AG04450 (cell line): ENCODE measurements around the gene LYZL1.

GRCh38 chr10:27240968-27241785, 580 bp upstream of the ACBD5 start:
- CAGE, long polyA plus RNA: no peak
- RRBS: 4% methylated on average over 6 of the region's 42 CpGs

DNA sequence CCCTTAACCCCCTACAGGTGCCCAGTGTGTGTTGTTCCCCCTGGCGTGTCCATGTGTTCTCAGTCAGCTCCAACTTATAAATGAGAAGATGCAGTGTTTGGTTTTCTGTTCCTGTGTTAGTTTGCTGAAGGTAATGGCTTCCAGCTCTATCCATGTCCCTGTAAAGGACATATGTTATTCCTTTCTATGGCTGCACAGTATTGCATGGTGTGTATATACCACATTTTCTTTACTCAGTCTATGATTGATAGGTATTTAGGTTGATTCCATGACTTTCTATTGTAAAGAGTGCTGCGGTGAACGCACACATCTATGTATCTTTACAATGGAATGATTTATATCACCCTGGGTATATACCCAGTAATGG, 86.7 kb upstream of the ACBD5 start:
- CAGE, long polyA plus RNA: no peak
- RRBS: no CpG with 5 or more reads among the region's 3 CpGs

DNA sequence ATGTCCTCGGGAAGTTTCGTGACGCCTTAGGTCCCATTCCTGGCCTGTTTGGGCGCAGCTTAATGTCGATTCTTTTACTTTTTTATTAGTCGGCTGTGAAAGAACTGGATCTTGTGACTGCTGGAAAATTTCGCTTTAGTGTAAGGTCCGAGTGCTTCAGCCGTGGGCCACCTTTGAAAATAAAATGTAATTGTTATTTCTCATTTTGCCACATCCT, 694 bp downstream of the RAB18 start:
- CAGE, long polyA plus RNA: no peak
- RRBS: no CpG with 5 or more reads among the region's 9 CpGs

GRCh38 chr10:27505176-27505406, 987 bp downstream of the RAB18 start:
- CAGE, long polyA plus RNA: no peak
- RRBS: no CpG with 5 or more reads among the region's 2 CpGs

GRCh38 chr10:28331071-28331483, 28.2 kb upstream of the MPP7 start:
- CAGE, long polyA plus RNA: no peak
- RRBS: no CpG with 5 or more reads among the region's 1 CpG

GRCh38 chr10:28839559-28840094, 162.3 kb downstream of the BAMBI start:
- CAGE, long polyA plus RNA: no peak
- RRBS: no CpG with 5 or more reads among the region's 8 CpGs

DNA sequence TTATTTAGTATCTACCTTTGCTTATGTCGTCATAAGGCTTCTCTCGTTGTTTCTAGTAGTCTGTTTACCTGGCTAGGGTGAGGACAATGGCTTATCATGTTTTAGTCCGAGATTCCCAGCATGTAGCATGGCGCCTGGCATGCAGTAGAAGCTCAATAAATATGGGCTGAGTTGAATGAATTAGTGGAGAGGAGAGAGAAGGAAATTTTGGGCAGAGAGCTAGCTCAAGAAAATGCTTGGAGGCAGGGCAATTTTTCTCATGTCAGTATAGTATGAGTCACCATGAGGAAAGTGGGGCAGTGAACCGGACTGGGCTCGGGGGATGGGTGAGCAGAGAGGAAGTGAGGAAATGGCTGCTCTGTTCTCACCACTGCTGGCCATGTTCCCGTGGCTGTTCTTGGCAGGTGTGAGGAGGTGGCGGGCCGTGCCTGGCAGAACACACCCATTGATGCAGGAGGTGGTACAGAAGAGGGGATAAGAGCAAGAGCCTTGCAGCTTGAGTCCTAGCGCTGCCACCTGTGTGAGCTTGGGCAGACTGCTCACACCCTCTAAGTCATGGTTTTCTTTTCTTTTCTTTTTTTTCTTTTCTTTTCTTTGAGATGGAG, 304.5 kb upstream of the LYZL1 start:
- CAGE, long polyA plus RNA: no peak
- RRBS: no CpG with 5 or more reads among the region's 10 CpGs

- CAGE, long polyA plus RNA: no peak
- RRBS: no CpG with 5 or more reads among the region's 5 CpGs
Measured at GRCh38 chr10:29057634-29058272, 231.1 kb upstream of the LYZL1 start.

GRCh38 chr10:29113080-29113760, 175.7 kb upstream of the LYZL1 start:
- CAGE, long polyA plus RNA: no peak
- RRBS: no CpG with 5 or more reads among the region's 12 CpGs

DNA sequence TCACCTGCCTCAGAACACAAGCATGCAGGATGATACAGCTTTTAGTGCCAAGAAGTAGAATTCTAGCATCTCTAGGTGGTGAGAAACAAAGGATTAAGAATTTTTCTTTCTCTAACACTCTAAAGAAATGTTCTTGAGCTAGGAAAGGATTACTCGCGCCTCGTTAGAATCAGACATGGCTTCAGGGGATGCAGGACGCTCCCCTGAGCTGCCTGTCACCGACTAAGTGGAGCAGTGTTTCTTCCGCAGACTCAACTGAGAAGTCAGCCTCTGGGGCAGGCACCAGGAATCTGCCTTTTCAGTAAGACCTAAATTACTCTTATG, at the start of gene LYZL1:
Gene LYZL1 (plus strand): TSS at position 141 of the 324 bp plus-strand sequence.
- CAGE, long polyA plus RNA: no peak
- RRBS: no CpG with 5 or more reads among the region's 6 CpGs

DNA sequence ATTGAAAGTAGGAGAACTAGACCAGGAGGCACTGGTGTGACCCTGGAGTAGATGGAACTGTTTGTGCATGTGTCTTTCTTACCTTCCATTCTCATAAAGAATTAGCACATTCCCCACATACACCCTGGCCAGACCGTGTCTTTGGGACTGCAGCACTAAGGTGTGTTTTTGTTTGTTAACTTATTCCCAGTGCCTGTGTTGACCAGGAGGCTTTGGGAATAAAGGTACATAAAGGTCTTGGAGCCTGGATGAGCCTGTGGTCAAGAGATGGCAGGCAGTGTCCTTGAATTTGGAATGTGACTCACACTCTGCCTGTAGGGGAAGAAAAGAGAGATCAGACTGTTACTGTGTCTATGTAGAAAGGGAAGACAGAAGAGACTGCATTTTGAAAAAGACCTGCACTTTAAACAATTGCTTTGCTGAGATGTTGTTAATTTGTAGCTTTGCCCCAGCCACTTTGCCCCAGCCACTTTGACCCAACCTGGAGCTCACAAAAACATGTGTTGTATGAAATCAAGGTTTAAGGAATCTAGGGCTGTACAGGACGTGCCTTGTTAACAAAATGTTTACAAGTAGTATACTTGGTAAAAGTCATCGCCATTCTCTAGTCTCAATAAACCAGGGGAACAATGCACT, 137.6 kb downstream of the LYZL1 start:
- CAGE, long polyA plus RNA: no peak
- RRBS: no CpG with 5 or more reads among the region's 3 CpGs

DNA sequence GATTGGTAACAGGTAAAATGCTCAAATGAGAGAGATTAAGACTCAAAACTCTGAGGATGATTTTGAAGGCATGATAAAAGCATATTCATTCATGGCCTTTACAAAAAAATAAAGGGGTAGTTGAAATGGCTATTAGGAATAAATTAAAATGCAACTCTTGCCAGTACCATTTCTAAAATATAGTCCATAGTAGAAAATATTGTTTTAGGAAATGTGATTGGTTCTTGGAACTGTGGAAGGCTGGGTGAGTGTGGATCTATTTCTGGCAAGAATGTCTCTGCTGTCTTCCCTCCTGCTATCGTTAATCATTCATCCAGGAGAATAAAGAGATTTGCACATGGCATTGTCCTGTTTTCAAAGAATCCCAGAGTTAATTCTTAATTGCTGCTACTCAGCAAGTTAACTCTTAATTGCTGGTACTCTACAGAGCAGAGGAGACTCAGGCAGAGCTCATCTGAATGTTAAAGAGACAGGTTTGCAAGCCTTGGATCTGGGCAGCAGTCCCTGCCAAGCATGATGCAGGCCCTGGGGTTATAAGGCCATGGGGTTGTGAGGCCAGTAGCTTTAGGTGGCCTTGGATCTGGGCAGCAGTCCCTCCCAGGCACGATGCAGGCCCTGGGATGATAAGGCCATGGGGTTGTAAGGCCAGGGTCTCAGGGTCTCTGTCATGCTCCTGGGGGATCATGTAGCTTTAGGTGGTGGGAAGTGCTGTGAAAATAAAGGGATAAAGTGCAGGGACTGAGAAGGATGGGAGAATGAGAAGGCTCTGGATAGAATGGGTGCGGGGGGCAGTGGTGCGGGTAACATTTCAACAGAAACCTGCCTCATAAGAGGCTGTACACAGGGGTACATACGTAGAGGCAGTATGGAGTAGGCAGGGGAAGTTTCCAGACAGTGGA, 162.4 kb downstream of the SVIL start:
- CAGE, long polyA plus RNA: no peak
- RRBS: no CpG with 5 or more reads among the region's 5 CpGs

DNA sequence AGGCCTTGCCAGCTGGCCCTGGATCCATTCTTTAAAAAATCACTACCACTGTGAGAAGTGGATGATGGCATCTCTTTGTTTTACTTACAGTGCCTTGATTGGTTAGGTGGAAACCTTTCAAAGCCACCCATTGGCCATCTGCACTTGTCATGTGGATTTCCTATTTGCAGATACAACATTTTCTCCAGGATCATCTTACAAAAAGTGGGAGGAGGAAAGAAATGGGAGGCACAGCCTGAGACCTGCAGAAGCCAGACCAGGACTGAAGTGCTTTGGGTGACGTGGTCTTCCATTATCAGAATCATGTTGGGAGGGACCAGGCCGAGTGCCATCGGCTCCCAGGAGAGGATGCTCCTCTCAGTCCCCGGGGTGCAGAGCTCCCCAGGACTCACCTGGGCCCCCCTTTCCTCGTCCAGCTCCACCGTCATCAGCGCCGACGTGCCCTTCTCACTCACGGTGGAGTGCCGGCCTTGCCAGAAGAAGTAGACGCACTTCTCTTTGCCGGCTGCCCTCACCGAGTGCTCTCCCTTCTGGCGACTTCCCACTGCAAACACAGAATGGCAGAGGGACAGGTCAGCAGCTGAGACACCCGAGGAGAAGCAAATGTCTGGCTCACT, 161.2 kb downstream of the SVIL start:
- CAGE, long polyA plus RNA: no peak
- RRBS: no CpG with 5 or more reads among the region's 16 CpGs

GRCh38 chr10:29484478-29484878, 150.3 kb downstream of the SVIL start:
- CAGE, long polyA plus RNA: no peak
- RRBS: no CpG with 5 or more reads among the region's 10 CpGs

DNA sequence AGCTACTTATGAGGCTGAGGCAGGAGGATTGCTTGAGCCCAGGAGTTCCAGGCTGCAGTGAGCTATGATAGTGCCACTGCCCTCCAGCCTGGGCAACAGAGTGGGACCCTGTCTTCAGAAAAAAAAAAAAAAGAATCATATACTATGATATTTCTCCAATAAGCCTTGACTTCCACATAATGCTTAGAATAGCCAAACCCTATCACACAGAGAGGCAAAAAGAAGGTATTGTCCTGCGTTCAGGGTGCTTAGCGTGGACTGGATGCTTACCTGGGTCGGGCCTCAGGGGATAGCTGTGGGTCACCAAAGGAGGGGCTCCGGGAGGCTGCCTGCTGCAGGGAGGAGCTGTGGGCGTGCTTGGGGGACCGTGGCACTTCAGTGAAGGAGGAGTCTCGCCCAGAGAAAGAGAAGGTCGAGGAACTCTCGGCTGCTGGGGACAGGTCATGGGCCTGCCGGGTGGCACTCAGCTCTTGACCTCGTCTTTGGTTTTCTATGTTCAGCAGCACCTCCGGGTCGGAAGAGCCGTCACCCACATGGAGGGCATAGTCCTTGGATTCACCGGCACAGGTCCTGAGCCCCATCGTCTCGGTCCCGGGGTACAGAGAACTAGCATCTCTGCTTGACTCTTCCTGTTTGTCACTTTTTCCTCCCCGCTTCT, 84.3 kb downstream of the SVIL start:
- CAGE, long polyA plus RNA: no peak
- RRBS: 90% methylated on average over 6 of the region's 19 CpGs

DNA sequence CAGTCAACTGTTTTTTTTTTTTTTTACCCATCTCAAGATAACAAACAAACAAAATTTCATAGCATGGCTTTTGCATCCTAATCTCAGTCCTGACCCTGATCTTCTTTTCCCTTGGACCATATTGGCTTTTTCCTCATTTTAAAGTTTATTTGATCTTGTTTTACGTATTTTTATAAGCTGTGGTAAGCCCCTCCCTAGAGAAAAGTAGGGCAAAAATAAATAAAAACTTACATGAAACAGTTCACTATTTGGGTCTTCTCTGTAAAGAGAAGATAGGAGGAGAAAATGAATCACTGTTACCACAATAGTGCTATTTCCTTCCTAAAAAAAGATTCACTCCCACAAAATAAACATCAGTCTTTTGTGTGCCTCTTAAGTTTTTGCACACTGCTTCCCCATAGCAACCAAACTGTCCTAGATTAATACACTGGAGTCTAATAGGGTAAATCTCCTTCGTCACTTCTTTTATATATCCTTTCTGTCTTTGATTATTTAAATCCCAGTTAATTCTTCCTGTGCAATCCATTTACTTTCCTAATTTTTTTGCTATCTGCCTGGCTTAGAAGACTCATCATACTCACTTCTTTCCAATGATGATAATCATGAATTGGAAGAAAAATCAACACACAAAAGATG, 1.4 kb upstream of the SVIL start:
- CAGE, long polyA plus RNA: no peak
- RRBS: no CpG with 5 or more reads among the region's 2 CpGs

GRCh38 chr10:29646316-29647145, 11.8 kb upstream of the SVIL start:
- CAGE, long polyA plus RNA: no peak
- RRBS: no CpG with 5 or more reads among the region's 12 CpGs

GRCh38 chr10:29658649-29659827, 24.3 kb upstream of the SVIL start:
- CAGE, long polyA plus RNA: no peak
- RRBS: no CpG with 5 or more reads among the region's 12 CpGs

GRCh38 chr10:29728579-29729143, 93.9 kb upstream of the SVIL start:
- CAGE, long polyA plus RNA: no peak
- RRBS: no CpG with 5 or more reads among the region's 6 CpGs

DNA sequence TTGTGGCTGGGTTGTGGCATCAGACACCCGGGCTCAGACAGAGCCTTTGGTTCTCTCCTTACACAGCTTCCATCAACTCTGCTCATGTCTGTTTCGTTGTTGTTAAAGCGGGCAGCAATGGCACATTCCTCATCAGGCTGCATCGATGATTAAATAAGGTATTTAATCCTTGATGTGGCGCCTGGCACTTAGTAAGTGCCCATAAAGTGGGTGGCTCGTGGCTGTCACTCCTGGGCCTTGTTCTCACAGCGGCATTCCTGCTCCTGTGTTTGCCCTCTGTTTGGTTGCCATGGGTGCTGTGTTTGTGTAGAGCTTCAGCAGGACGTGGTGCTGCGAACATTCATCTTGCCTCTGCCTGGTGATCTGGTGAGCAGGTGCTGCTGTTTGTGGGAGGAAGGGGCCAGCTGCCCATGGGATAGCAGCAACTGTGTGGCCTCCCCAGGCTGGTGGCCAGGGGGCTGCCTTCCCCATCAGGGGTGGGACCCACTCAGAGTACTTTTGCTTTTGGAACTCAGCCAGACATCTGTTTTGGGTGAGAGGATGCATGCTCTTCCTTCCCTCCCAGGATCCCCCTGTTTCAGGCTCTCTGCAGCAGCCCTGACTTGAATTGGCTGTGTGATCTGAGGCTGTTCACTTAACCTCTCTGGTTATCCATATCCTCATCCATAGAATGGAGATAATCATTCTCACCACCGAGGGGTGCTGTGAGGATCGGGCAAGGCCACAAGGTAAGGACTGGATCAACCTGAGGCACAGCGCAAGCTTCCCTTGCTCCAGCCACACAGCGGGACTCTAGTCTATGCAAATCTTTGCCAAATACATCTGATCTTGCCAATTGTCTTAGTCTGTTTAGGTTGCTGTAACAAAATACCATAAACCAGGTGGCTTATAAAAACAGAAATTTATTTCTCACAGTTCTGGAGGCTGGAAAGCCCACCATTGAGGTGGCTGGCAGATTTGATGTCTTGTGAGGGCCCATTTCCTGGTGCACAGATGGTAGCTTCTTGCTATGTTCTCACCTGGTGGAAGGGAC, 207.4 kb upstream of the SVIL start:
- CAGE, long polyA plus RNA: no peak
- RRBS: no CpG with 5 or more reads among the region's 13 CpGs